ENCODE measurements around a stretch of chr16.

GRCh38 chr16:88746320-88746948 lies 38.6 kb downstream of the PIEZO1 start:
- RRBS = 67% methylated on average over 7 of the region's 18 CpGs

GRCh38 chr16:88780959-88781624 lies 3.9 kb downstream of the PIEZO1 start:
- RRBS = no CpG with 5 or more reads among the region's 17 CpGs

GRCh38 chr16:88782176-88783264 lies 2.5 kb downstream of the PIEZO1 start:
- RRBS = 45% methylated on average over 6 of the region's 21 CpGs

GRCh38 chr16:88905537-88905849 lies 39.0 kb upstream of the PABPN1L start:
- RRBS = no CpG with 5 or more reads among the region's 11 CpGs

- RRBS = 36% methylated on average over 2 of the region's 21 CpGs
Observed at GRCh38 chr16:88992043-88992511, 15.1 kb upstream of the CBFA2T3 start.

DNA sequence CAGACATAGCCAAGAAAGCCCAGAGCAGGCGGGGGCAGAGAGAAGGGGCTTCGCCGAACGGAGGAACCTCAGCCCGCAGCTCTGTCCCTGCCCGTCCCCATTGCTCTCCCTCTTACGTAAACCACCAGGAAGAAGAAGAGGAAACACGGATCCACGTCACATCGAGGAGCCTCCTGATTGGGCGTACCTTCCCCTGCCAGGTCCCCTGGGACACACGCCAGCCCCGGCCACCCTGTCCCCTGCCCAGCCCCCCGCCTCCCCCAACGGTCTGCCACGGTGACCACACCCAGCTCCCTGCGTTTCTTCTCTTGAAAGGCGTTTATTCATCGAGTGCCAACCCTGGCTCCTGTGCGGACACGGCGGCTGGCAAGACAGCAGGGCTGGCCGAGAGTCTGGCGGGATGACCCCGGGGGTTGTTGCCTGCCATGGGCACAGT lies 40.8 kb upstream of the ACSF3 start:
- RRBS = 58% methylated on average over 3 of the region's 25 CpGs

- RRBS = no CpG with 5 or more reads among the region's 24 CpGs
Observed at GRCh38 chr16:89103114-89103550, 9.5 kb downstream of the ACSF3 start.

DNA sequence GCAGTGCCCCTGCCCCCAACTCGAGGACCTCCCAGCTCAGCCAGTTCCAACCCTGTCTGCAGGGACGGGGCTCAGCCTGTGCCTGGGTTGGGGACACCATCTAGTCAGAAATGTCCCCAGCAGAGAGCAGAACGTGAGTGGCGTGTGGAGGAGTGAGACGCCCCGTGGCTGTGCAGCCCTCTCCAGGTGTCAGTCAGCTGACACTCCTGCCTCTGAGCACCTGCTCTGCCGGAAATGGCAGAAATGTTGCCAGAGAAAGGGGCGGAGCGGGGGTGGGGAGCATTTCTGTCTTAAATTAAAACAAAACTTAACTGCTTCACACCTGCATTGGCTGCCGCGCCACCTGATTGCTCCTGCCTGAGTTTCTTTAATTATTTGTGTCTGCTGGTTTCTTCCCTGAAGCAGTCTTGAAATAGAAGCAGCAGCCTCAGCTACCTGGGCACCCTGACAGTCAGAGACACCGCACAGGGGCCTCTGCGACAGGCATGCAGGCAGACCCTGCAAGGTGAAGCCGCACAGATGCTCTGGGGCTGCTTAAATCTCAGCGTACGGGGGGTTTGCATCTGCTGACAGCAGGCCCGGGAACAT lies 29.0 kb downstream of the ACSF3 start:
- RRBS = no CpG with 5 or more reads among the region's 17 CpGs

- RRBS = 100% methylated on average over 1 of the region's 20 CpGs
Observed at GRCh38 chr16:89174617-89175220, 3.2 kb downstream of the CDH15 start.

DNA sequence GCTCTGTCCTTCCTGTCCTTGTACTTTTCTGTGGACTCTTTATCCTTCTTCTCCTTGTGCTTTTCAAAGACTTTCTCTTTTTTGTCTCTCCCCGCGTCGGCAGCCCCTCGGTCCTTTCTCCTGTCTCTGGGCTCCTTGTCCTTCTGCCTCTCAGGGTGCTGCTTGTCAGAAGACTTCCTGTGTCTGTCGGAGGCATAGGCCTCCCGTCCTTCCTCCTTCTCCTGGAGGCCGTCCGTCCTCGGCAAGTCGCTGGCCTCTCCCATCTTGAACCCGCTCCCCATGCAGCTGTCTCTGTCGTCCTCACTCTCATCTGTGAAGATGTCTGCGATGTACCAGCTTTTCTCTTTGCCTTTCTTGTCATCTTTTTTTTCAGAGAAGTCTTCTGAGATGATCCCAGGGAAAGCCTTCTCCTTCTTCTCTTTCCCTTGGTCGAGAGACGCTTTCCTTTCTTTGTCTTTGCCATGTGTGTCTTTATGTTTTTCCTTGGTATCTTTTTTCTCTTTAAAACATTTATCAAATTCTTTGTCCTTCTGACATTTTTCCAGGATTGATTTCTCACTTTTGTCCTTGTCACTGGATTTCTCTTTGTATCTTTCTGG lies 65.5 kb downstream of the ZNF778 start:
- RRBS = no CpG with 5 or more reads among the region's 15 CpGs

DNA sequence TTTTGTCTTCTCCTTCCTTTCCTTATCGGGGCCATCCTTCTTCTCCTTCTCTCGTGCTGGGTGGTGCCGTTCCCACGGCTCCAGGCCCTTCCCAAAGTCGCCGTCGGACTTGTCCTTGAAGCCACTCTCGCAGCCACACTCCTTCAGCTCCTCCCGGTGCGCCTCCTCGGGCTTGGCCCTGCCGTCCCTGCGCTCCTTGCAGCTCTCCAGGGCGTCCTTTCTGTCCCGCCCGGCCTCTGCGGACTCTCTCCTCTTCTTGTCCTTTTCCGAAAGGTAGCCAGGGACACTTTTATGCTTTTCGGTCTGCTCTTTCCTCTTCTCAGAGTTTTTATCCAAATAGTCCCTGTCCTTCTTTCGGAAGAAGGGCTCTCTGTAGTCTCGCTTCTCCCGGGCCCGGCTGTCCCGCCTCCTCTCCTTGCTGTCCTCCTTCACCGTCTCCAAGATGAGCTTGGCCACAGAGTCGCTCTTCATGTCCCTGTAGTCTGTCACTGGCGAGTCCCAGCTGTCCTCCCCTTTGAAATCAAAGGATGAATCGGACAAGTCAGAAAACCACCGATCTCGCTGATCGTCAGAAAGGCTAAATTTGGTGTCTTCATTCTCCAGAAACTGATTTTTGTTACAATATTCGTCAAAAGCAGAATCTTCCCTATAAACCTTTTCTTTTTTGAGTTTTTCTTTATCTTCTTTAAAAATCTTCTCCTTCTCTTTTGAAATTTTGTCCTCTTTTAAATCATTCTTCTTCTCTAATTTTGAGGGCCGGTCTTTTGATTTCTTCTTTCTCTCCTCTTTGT lies 66.2 kb downstream of the ZNF778 start:
- RRBS = 85% methylated on average over 7 of the region's 33 CpGs

- RRBS = 94% methylated on average over 3 of the region's 15 CpGs
Observed at GRCh38 chr16:89296957-89297524, 79.5 kb downstream of the ZNF778 start.

DNA sequence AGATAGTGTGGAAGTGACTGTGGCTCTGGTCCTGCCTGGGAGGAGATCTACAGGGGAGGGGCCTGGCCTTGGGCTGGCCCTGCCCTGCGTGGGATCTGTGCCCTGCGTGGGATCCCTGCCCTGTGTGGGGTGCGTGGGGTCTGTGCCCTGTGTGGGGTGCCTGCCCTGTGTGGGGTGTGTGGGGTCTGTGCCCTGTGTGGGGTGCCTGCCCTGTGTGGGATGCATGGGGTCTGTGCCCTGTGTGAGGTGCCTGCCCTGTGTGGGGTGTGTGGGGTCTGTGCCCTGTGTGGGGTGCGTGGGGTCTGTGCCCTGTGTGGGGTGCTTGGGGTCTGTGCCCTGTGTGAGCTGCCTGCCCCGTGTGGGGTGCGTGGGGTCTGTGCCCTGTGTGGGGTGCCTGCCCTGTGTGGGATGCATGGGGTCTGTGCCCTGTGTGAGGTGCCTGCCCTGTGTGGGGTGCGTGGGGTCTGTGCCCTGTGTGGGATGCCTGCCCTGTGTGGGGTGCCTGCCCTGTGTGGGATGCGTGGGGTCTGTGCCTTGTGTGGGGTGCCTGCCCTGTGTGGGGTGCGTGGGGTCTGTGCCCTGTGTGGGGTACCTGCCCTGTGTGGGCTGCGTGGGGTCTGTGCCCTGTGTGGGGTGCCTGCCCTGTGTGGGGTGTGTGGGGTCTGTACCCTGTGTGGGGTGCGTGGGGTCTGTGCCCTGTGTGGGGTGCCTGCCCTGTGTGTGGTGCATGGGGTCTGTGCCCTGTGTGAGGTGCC lies 81.9 kb downstream of the ZNF778 start:
- RRBS = no CpG with 5 or more reads among the region's 11 CpGs

DNA sequence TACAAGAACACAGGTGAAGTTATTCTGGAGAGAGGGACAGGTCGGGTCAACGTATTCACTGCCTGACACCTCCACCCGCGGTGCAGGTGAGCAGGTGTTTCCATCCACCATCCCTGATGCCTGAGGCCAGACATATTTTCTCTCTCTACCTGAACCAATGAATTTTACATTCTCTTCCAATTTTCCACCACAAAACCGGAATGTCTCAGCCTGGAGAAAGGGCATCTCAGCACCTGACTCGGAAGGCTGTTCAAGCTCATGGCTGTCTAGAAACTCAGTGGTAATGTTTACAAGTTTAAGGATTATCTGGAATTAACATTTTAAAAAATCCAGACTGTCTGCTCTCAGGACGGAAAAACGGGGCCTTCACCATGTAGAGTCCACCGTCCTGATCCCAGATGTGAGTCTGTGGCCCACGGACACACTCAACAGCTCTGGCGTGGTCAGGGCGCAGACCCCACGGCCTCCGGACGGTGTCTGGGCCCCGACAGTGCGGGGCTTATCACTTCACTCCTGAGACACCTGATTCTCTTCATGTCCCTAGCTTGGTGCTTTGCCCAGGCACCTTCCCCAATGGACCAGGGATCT lies 101.4 kb downstream of the ZNF778 start:
- RRBS = no CpG with 5 or more reads among the region's 17 CpGs

- RRBS = no CpG with 5 or more reads among the region's 24 CpGs
Observed at GRCh38 chr16:89323527-89324221, 106.2 kb downstream of the ZNF778 start.

DNA sequence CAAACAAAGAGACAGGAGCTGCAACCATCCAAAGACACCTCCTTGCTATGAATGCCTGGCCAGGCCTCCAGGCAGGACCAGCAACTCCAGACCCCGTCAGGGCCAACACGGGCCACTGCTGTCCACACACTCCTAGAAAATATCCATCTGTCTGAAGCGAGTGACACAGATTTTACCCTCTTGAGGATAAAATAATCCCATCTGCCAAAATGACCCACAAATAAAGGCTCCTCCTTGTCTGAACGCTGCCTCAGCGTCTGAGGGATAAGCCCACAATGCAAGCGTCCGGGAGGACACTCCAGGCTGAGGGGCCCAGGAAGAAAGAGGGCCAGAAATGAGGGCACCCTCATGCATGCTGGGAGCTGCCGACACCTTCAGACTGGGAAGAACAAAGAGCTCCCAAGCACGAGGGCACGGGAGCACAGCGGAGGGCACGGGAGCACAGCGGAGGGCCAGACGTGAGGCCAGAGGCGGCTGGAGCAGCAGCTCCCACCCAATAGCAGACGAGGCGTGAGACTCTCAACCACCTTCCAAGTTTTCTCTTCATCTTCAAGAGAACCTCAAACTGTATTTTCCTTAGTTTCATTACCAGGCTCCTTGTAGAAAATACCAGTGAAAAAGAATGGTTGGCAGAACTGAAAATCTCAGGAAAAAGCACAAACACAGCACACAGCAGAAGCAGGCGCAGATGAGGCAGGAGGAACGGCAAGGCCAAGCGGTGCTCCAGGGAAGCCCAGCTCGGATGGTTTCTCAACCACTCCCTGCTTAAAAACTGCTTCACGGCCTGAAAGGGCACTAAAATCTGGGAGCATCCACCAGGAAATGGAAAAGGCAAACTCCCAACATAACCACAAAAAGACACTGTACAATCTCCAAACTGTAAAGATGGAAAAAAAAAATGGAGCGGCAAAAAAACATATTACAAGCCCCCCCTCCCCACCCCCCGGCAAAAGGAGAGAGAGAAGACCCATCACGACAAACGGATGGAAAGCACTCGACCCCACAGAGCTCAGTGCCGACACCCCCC lies 127.1 kb downstream of the ZNF778 start:
- RRBS = 83% methylated on average over 4 of the region's 28 CpGs

GRCh38 chr16:89359180-89360247 lies 130.8 kb downstream of the ANKRD11 start:
- RRBS = no CpG with 5 or more reads among the region's 21 CpGs

DNA sequence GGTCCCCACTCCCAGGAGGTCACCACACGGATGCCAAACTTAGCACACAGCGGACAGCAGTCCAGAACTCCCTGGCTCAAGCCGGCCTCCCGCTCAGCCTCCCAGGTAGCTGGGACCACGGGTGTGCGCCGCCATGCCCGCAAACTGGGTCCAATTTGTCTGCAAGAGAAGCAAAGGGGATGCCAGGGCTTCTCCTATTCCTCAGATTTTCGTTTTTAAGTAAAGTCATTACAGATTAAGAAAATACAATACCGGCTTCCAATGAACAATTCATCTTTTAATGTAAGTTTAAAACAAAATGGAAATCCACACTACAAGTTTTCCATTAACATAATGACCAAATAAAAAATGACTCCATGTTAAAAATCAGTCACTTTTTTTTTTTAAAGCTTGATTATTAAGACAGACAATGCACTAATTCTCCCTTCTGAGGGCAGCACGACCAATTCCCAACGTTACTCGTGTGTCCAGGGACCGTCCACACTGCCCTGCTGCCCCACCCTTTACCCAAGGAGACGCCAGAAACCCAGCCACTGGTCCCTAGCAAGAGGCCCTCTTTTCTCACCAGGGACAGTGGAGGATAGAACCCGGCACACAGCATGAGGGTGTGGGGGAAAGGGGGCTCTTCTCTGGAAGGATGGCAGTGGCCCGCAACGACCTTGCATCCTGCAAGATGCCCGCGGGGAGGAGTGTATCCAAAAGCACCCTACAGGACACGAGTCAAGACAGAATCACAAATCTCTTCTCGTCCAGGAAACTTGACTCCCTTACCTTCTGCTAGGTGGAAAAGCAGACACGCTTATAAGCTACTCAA lies 104.3 kb downstream of the ANKRD11 start:
- RRBS = 95% methylated on average over 3 of the region's 23 CpGs

DNA sequence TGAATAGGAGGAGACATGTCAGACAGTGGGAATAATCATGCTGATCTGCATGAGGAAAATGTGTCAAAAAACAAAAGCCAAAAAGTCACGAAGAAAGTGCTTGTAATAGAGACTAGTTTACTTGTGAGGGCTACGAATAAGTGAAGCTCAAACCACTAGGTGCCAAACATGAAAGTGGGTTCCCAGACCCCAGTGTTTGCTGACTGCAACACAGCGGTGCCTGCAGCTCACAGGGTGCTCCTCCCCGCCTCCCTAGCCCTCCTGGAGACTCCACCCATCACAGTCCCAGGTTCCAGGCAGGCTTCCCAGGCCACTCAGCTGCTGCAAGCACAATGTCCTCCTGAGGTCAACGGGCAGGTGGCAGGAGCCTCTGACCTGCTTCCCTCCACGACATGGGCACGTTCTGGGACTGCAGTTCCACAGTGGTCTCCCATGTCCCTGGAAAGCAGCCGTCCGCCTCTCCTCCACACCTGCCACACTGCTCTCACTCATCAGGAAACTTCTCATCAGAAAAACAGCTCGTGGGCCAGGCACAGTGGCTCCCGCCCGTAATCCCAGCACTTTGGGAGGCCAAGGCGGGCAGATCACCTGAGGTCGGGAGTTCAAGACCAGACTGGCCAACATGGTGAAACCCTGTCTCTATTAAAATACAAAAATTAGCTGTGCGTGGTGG lies 96.4 kb downstream of the ANKRD11 start:
- RRBS = no CpG with 5 or more reads among the region's 15 CpGs

GRCh38 chr16:89417960-89418690 lies 72.2 kb downstream of the ANKRD11 start:
- RRBS = no CpG with 5 or more reads among the region's 10 CpGs

Data from mononuclear cell (primary cell).